Type B pancreatic cell (in vitro differentiated cells): ENCODE results near the genes NIM1K, CCL28, NNT and HCN1.

DNA sequence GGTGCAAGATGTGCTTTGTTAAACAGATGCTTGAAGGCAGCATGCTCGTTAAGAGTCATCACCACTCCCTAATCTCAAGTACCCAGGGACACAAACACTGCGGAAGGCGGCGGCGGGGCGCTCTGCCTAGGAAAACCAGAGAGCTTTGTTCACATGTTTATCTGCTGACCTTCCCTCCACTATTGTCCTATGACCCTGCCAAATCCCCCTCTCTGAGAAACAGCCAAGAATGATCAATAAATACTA is 58.1 kb downstream of the ANXA2R start:
- PRO-cap, result no peak

DNA sequence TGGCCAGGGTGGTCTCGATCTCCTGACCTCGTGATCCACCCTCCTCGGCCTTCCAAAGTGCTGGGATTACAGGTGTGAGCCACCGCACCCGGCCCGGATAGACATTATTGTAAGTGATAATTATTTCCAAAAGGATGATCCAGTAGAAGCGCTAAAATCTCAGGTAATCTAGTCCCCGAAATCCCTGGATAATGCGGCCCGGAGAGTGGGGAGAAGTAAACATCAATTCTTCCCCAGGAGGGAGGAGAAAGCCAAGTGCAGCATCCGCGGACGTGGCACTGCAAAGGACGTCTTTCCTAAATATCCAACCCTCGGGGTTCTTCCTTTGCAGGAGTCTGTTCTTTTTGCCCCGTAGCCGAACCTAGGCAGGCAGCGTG is 33.1 kb downstream of the ANXA2R start:
- PRO-cap, result no peak

GRCh38 chr5:43038364-43039055 is 1.6 kb downstream of the ANXA2R start:
- PRO-cap, result no peak

DNA sequence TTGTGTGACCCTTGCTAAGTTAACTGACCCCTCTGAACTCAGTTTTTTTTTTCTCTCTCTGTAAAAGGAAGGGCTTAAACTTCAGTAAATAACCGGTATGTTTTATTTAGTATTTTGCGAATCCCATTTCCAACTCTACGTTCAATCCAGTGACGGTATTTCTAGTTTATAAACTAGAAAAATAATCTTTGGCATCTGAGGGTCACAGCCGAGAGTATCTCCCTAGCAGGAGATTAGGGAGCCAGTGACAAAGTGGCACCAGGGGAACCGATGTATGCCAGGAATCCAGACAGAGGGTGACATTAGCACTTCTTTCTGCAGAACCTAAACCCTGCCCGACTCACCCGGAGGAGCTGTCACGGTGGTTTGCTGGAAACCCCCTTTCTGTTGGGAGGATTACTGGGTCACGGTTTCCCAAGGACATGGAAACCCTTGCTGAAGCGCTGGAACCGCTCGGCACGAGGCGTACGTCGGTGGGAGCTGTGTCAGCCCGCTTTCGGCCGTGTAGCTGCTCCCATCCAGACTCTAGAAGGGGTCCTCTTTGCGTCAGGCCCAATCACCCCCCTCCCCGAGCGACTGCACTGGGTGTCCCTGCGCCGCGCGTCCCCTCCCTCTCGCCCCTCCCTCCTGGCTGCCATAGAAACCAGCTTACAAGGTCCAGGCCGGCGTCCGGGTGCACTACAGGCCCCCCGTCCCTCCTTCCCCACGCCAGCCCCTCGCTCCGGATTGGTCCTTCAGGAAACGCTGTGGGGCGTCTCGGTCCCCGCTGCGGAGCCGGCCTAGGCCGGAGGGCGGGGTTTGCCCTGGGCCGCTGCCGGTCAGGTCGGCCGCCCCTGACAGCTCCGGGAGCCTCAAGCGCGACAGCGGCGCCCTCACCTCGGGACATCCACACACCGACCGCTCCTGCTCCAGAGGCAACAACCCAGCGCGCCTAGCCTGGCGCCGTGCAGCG is at the start of gene NIM1K:
Gene NIM1K, plus strand, starts transcription at position 794 of the 952 bp plus-strand sequence.
- PRO-cap, result no peak

- PRO-cap, result no peak
These were observed 1.5 kb downstream of the NIM1K start for GRCh38 chr5:43193362-43194158.

DNA sequence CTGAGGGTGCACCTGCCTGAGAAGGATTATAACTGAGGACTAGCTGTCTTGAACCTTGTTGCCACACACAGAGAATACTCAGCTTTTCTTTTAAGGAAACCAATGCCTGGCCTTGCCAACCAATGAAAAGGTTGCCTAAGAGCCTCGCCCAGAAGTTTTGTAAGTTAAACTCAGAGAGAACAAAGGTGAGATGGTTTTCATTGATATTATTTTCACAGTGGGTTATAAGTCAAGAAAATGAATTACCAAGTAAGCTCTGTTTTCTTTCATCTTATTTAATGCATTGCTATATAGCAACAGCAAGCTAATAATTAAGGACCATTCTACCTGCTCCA is 45.0 kb downstream of the NIM1K start:
- PRO-cap, result no peak

- PRO-cap, result no peak
These were observed 3.2 kb downstream of the HMGCS1 start for GRCh38 chr5:43309893-43310439.

GRCh38 chr5:43313525-43314115 is 408 bp upstream of the HMGCS1 start:
- PRO-cap, result bidirectional peak, plus-strand start at chr5:43313670, minus-strand start at chr5:43313412

DNA sequence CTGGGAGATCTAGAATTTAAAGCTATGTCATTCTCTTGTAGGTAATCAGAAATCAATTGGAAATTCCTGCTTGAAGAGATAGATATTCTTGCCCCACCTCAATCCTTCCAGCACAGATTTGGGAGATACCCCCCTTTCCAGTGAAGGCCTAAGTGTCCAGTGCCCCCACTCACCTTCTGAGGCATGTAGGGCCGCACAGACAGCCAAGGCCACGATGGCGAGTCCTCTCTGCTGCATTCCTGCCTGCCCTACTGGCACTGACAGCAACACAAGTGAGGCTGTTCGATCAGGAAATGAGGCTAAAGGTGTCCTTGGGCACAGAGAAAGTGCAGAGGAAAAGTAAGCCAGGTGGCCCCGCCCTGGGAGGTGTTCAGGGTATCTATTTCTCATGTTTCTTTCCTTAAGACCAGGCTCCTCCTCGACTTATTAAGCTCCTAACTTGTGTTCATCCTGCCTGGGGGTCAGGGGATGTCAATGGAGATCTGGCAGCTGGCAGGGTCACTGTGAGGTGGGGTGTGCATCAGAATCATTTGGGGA is at the start of gene CCL28:
Gene CCL28, minus strand, starts transcription at position 312 of the 537 bp plus-strand sequence.
- PRO-cap, result no peak

DNA sequence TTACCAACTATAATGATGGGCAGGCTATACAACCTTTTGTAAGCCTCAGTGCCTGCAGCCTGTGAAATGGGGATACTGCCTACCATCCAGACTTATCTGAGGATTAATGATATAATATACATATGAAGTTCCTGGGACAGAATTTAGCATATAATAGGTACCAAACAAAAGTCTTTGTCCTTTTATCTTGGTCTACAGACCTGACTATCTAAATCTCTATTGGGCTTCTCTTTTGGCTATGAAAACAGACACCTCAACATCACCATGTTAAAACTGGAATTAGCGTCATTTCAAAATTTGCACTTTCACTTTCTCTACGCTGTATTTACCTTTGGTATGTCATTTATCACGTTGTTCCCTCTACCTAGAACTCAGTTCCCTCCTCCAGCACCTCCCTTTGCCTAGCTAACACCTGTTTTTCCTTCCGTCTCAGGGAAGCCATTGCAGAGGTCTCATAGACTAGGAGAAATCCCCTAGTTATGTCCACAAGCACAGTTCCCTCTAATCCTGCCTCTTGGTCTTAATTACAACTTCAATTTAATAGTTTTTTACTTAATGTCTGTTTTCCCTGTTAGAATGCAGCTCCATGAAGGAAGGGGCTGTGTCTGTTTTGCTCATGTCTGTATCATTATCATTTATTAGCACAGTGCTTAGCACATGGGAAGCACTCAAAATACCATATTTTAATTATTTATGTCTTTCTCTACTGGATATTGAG is 14.1 kb upstream of the TMEM267 start:
- PRO-cap, result no peak

DNA sequence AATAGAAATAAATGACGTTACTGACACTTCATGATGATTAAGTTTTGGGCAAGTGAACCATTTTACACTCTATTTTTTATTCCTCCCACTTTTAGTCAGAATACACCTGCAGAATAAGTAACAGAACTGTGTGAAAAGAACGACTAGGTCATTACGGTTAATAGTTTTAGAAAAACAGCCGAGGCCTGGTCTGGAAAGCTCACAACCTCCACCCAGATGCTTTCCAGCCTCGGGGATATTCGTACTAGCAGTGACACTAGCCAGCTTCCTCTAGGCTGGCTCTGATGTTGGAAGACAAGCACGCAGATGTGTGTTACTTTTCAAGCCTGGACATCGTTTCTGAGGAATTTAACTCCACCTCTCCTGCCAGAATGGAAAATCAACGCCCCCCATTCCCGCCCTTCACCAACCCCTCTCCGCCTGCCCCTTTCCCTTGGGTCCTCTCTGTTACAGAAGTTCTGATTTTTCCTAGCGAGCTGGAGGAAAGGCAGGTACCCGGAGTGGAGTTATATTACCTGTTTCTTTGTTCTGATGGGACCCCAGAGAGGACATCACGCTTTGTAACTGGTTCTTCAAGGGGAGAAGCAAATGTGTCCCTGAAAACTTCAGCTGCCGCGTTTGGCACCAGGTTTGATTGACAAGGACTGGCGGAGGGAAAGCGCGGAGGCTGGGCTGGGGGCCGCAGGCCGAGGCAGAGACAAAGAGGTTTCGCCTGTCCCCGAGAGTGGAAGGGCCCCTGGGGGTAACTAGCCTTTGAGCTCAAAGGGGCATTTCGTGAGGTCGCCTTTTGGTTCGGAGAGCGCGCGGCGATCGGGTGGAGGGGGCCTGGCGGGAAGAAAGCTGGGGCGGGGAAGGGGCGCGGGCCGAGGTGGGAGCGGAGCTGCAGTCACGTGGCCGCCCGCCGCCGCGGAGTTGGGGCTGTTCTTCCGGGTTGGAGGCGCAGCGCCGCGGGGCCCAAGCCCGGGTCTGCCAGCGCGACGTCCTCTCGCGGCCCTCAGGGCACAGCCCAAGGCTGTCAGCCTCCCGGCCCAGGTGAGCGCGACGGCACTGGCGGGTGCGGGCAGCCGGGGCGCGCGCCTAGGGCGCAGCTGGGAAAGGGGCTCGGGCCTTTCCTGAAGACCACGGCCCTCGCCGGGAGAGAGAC is at the start of gene NNT:
Gene NNT, plus strand, starts transcription at position 918 of the 1,144 bp plus-strand sequence.
- PRO-cap, result bidirectional peak, plus-strand start at position 921 of the sequence, minus-strand start at position 842 of the sequence

DNA sequence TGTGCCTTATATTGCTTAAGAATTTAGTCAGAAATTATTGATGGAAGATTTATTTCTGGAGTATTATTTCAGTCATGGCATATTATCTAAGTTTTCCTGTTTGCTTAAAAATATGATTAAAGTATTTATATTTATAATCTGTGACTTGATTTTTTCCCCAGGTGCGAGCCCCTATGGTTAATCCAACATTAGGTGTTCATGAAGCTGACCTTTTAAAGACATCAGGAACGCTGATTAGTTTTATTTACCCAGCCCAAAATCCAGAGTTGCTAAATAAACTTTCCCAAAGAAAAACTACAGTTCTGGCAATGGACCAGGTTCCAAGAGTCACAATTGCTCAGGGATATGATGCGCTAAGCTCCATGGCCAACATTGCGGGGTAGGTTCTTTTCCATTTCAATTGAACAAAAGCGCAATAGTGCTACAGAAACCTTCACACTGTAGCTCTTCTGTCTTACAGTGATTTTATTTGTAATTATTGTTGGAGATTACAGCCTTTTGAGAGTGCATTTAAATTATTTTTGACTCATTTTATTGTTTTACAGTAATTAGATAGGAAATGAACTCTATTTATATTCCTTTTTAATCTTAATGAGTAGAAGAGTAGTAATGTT is 12.8 kb downstream of the NNT start:
- PRO-cap, result no peak

DNA sequence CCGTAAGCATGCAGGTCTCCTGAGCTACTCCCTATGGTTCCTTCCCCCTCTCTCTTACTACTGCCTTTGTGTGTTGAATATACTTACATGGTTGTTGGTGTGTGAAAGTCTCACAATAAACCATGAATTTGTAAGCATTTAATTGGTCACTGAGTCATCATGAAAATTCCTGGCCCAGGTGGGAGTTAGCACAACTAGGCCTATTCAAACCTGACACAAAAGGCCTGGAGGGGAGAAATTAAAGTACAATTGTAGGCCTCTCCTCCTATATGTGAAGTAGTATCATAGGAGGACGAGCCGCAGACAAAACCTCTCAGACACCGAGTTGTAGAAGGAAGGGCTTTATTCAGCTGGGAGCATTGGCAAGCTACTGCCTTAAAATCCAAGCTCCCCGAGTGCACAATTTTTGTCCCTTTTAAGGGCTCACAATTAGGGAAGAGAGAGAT is 397.0 kb downstream of the MRPS30 start:
- PRO-cap, result no peak

DNA sequence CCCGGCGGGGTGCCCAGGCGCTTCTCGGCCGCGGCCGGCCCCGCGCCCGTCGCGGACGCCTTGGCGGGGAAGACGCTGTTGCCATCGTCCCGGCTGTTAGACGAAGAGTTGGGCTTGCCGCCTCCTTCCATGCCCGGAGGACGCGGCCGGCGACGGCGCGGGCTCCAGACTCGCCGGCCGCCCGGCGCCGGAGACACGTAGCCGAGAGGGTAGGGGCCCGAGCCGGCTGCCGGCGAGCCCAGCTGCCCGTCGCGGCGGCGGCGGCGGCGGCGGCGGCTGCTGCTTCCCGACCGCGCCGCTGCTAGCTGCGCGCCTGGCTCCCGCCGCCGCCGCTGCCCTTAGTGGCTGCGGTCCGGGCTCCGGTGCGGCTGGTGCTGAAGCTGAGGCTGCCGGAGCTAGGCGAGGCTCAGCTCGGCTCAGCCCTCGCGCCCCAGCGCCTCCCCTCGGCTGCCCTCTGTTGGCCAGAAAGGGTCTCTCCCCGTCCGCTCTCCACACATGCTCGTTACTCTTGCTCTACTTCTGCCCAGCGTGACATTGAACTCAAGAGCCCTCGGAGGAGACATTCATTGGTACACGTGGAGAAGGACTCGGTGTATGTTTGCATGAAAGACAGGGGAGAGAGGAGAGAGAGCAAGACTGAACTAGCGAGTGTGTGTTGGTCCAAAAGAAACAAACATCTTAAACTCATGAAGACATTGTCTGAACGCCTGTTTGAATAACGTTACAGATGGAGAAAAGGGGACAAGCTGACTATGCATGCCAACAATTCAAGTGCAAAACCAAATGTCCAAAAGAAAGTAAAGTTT is at the start of gene HCN1:
Gene HCN1, minus strand, starts transcription at position 418 of the 806 bp plus-strand sequence.
- PRO-cap, result no peak

GRCh38 chr5:50593495-50593926 is 72.9 kb upstream of the PARP8 start:
- PRO-cap, result no peak

DNA sequence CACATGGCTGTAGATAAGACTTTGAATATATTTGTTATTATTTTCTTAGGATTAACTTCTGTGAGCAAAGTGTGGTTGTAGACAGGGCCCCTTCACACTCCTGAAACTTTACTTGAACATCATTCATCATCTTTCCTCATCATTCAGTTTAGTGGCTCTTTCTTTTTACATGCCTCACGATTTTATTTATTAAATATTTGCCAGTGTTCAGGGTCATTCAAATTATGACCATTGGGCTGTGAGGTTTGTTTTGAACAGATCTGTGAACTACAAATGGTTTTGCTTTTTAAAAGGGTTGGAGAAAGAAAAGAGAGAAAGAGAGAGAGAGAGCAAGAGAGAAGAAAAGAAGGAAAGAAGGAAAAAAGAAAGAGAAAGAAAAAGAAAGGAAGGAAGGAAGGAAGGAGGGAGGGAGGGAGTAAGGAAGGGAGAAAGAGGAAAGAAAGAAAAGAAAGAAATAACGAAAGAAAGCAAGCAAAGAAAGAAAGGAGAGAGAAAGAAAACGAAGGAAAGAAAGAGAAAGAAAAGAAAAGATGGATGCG is 103.9 kb downstream of the PARP8 start:
- PRO-cap, result no peak

- PRO-cap, result no peak
These were observed 128.4 kb downstream of the PARP8 start for GRCh38 chr5:50794666-50795398.

- PRO-cap, result no peak
These were observed 1.6 kb upstream of the ISL1 start for GRCh38 chr5:51381676-51382065.

DNA sequence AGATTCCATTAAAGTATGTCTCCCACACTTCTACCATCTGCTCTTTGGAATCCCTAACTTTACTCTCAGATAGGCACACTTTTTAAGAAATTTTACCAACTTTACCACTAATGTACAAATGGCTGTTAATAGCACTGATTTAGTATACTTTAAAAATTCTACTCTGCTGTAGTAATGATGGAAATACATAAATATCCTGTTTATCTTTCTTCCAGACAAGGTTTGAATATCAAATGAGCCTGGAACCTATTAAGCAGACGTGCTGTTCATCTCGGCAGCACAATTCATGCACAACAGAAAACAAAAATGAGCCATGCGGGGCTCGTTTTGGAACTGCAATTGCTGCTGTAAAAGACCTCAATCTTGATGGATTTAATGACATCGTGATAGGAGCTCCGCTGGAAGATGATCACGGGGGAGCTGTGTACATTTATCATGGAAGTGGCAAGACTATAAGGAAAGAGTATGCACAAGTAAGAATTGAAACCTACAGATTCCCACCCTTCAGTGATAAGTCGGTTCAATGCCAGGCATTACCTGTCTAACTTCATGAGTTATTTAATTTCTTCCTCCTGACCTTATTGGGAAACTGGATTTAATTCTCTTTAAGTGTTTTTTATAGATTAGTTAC is 79.1 kb upstream of the ITGA2 start:
- PRO-cap, result no peak

GRCh38 chr5:53036055-53036411 is 46.9 kb downstream of the ITGA2 start:
- PRO-cap, result no peak